Ileum (tissue), 1 donor: ENCODE measurements around a stretch of chr2.

GRCh38 chr2:171490312-171491072 lies 31.8 kb upstream of the CYBRD1 start:
- PRO-cap = unidirectional peak, plus-strand start at chr2:171490874; unidirectional peak, plus-strand start at chr2:171490911

DNA sequence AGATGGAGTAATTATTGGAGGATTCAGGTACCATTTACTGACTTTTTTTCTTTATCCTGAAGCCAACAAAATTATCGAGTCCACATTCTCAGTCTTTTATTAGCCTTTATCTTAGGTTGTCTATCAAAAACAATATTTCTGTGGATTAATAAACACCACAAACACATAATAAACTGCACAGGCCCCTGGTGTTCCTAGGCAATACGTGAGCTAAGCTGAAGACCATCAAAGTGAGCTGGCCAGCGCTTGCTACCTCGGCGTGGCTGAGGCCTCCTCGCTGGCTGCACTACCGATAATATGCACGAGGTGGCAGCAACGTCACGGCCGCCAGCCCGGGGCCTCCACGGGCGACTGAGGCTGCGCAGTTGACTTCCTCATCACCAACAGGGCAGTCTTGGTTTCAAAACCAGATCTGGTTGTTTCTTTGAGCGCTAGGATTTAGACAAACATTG lies 51.7 kb downstream of the CYBRD1 start:
- PRO-cap = no peak

DNA sequence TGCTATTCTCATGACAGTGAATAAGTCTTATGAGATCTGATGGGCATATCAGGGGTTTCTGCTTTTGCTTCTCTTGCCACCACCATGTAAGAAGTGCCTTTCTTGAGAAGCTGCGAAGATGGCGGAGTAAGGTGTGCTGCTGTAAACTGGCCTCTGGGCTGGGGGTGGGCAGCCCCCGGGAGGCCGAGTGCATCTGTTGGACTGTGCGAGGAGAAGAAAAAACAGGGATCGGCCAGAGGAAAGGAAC lies 62.2 kb upstream of the DLX2 start:
- PRO-cap = no peak

DNA sequence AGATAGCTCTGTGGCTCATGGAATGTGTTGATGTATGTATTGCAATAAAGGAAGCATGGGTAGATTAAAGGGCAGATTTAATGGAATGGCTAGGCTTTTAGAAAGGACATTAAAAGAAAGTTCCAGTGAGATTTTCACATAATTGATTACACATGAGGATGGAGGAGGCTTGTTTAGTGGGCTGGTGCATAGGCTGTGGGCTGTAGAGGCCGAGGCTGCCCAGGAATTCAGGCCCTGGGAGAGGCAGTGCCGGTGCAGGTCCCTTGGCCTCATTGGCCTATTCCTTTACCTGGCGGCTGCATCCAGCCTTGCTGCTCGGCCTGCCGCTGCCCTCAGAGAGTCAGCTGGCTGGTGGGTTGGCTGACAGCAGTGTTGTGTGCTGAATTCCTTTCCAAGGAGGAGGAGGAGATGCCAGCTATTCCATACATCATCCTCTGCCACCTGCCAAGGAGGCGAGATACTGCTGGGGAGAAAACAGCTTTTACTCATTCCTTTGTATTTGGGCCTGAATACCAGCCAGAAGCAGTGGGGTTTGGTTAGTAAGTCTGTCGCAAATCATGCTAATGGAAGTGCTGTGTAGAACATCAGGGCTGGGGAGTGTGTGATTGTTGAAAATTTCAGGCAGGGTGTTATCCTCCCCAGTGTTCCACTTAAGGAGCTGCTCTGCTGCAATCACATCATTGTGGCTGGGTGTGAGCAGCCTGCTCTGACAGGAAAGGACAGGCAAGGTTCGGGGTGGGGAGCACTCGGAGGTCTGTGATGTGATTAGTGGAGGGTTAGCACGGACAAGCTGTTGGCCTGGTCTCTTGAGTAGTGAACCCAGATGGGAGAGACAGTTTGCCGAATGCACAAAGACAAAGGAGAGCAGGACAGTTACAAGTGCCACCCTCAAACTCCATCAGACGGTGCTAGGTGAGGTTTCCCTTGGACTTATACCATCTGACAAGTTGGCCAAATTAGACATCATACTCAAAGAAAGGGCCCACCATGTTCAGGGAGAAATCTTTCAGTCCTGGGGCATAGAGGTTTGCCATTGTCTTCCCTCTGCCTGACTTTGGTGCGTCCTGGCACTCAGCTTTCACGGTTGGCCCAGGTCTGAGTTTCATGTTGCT lies 128.2 kb upstream of the DLX2 start:
- PRO-cap = no peak

DNA sequence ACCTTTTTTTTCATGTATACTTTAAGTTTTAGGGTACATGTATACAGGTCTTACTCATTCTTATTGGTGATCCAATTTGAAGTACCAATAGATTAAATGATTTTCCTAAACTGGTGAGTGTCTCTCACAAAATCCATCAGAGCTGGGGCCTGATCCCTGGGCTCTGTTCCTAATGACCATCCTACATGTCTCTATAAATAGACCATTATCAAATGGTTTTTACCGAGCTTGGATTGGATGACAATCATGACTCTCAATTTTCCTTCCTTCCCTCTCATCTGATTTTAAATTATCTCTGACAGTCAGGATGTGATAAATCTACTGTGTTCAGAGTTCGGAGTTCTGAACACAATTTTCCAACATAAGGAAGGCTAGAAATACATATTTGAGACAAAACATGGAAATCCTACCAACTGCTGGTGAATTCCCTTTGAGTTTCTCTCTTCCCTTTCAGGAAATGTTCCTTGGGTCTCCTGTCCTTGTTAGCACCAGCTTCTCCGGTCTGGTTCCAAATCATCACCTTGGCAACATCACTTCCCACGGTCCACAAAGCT lies 139.8 kb upstream of the ITGA6 start:
- PRO-cap = no peak

DNA sequence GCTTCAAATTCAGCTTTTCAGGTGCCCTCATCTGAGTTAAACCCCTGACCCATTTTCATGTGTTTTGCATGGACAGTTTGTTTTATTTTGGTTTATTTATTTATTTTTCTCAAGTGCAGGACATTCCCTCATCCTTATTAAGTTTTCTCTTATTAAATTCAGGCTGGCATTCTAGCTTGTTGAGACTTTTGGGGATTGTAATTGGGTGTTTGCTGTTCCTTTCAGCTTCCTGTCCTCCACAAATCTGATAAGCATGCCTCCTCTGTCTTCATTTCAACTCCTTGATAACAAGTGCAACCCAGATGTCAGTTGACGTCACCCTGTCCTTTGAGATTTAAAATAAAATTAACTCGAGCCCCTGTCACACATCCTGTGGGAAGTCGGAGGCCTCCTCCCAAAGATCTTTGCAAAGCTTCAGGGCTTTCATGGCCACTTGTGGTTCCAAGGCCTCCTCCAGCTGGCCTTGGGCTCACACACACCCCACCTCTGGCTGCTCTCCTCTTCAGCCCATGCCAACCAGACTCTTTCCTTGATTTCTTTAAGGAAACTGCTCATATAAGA lies 70.0 kb upstream of the ITGA6 start:
- PRO-cap = no peak

DNA sequence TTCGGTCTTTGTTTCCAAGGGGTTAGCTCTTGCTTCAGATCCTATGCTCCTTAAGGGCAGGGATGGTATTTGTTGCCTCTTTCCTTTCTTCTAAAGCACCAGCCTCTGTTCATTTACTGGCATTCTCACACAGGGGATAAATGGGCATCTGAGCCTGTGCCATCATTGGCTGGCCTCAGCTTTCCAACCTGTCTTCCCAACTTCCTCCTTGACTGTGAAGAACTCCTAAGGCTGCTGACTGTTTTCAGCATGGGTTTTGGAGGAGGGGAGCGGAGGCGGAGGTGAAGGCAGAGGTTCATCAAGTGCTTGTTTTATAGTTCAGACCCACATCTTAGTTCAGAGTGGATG lies 30.4 kb upstream of the ITGA6 start:
- PRO-cap = no peak

DNA sequence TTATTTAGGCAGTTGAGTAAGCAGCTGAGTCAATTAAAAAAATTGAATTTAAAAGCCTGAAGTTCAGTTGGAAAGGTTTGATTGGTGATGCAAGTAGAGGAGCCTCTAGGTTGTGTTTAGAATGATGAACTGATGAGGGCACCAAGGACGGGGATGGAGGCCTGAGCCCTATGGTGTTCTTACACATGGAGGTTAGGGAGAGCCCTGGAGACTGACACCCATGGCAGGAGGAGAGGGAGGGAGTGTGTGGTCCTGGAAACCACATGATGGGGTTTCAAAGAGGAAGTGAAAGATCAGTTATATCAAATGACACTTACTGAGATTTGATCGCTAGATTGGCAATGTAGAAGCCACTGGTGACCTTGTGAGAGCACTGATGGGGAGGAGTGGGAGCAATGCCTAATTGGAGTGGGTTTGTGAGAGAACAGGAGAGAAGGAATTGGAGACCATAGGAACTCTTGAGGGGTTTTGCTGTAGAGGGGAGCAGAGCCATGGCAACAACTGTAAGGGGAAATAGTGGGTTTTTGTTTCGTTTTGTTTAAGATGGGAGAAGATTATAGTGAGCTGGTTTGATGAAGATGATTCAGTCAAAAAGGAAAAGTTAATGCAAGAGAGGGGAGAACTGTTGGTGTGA lies 10.3 kb downstream of the ITGA6 start:
- PRO-cap = no peak

DNA sequence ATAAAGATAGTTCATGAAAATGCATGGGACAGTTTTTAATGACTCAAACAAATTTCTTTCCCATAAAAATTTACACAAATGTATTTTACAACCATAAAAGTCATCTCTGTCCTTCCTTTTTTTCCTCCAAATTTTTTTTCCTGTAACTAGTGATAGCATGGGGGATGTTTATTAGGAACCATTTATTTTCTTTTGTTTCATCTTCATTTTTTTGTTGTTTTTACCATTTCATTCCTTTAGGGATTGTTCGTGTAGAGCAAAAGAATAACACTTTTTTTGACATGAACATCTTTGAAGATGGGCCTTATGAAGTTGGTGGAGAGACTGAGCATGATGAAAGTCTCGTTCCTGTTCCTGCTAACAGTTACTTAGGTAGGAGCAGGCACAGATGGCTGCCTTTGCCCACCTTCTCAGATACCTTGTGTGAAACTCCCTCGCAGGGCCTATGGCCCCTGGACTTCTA lies 43.4 kb downstream of the ITGA6 start:
- PRO-cap = no peak

DNA sequence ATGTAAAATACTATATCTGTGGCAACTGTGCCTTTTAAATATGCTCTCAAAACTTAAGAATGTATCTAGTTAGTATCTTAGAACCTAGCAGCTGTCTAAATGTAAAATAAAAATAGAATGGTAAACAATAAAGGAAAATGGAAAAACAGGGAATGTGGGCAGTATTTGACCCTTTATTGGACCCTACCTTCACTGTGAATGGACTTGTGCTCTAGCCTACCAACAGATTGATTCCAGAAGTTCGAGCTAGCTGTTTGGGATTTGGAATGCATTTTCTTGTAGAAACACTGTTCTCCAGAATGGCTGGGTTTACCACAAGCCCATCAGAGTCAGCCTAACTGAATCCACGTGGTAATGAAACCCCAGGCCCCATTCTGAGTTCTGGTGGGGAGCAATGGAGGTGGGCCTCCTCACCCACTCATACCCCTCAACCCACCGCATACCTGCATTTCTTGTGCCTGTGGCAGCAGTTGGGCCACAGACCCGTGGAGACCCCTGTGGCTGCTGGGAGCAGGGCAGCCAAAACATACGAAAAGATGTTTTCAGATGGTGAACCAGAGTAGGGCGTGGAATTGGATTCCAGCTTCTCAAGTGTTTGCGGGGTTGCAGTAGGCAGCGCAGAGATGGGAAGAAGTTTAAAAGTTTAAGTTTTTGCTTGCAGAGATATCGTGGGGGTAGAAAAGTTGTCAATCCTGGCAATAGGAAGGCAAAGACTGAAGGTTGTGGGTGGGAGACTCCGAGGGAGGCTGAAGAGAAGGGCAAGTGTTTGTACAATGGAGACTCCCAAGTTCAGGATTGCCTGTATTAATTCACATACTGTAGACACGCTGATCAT lies 50.9 kb downstream of the ITGA6 start:
- PRO-cap = no peak

GRCh38 chr2:172482714-172483340 lies 55.4 kb downstream of the ITGA6 start:
- PRO-cap = no peak

- PRO-cap = no peak
These were observed 59.8 kb upstream of the PDK1 start for GRCh38 chr2:172496070-172496511.

DNA sequence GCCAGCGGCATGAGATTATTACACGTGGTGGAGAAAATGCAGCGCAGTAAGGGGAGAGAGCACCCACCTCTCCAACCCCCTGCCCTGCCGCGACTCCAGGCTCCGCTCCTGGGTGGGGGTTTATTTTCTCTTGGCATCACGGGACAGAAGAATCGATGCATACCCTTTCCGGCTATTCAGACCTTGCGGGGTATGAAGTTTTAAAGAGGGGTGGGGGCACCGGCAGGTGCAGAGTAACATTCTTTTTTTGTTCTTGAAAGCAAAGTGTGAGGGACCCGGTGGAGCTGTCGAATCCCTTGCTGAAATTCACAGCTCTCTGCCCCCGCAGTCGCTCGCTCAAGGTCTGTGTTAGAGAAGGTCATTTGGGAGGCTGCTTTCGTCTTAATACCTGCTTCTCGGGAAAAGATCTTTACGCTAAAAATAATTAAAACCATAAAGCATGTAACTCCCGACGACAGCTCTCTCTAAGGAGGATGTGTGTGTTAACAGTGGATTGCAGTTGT lies 642 bp downstream of the RAPGEF4 start:
- PRO-cap = no peak

DNA sequence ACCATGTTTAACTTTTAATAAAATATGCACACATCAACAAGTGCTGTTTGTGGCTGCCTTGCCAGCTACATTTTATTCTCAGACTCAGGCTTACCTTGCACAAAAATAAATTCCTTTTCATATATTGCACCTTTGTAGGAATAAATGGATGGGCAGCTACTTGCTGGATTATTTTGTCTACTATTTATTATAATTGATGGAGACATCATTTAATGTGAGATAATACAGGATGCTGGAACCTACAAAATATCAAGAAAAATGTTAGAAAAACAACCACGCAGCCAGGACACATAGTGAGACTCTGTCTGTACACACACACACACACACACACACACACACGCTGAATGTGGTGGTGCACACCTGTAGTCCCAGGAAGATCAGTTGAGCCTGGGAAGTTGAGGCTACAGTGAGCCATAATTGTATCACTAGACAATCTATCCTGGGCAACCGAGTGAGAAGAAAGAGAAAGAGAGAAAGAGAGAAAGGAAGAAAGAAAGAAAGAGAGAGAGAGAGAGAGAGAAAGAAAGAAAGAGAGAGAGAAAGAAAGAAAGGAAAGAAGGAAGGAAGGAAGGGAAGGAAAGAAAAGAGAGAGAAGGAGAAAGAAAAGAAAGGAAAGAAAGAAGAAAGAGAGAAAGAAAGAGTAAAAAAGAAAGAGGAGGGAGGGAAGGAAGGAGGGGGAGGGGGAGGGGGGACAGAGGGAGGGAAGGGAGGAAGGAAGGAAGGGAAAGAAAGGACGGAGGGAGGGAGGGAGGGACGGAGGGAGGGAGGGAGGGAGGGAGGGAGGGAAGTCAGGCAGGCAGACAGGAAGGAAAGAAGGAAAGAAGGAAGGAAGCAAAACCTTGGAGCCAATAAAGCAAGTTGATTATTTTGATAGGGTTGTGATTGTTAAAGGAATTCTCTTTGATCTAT lies 150.1 kb upstream of the MAP3K20 start:
- PRO-cap = no peak

DNA sequence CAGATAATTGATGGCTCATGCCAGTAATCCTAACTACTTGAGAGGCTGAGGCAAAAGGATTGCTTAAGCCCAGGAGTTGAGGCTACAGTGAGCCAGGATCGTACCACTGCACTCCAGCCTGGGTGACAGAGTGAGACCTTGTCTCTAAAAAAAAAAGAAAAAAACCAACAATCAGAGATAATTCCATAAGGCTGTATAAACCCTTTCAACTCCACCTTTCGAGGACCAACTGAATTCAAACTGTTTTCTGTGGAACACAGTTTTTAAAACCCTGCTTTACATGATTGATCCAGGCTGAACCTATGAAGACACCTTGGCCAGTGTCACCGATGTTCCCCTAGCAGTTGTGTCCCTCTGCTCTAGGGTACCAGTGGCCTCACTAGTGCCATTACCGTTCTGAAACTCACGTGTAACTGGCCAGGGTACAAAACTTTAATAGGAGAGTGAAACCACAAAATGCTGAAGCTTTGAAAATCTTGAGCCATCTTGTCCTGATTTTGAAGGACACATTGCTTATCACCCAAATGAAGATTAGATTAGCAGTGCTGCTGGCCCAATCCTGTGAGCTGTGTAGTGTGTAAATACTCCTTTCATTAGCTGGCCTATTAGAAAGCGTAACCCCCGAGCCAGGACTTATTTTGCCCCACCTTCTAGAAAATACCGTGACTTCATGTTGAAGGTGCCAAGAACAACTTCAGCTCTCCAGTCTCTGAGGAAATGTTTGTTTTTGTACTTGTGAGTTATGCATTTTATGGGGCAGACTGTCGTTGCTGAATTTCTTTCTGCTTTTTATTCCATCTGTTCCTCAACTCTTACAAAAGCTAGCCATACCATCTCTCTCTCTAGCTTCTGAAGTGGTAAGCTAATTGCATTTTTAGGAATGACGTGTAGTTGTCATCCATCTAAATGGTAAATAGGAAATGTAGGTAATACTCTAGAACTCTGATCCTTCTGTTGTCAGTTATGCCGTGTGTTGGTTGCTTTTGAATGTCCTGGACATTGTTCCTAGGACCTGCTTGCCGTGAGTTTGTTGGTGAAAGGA lies 147.8 kb upstream of the MAP3K20 start:
- PRO-cap = no peak

DNA sequence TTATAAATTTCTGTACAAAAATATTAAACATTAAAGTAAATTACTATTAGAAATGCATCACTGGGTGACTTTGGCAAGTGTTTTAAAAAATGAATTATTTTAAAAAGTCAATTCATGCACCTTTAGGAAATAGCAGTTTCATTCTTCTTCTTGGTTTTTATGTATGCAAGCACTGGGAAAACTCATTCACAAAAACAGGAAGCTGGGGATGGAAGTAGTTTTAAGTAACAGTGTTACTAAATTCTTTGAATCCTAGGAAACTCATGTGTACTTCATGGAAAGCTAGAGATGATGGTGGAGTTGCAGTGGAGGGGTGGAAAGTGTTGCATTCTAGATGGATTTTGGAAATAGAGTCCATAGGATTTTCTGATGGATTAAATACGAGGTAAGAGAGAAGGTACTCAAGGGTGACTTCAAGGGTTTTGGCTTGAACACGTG lies 142.7 kb upstream of the MAP3K20 start:
- PRO-cap = no peak

- PRO-cap = no peak
These were observed 108.1 kb upstream of the MAP3K20 start for GRCh38 chr2:172967603-172967864.

GRCh38 chr2:173022043-173022368 lies 53.6 kb upstream of the MAP3K20 start:
- PRO-cap = no peak

GRCh38 chr2:173077659-173078294 lies 2.1 kb downstream of the MAP3K20 start:
- PRO-cap = no peak

DNA sequence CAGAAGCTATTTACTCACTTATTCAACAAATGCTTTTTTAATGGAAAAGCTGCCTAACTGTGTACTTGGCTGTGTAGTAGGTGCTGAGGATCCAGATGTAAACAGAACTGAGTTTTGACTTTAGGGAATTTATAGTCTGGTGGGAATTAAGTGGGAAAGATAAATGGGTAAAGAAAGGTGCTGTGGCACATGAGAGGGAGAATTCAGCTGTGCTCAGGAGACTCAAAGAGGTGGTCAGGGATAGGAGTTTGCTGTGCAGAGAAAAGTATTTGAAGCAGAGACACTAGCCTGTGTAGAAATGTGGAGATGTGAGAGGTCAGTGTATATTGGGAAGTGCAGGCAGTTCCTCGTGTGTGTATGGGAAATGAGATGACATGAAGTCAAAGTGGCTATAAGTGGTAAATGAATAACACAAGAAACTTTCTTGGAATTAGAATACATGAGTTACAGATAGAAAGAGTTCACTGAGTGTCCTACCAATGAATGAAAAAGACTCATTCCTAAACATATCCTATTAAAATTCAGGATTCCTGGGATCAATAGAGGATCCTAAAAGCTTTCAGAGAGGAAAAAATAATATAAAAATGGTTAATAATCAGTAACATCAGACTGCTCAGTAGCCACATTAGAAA lies 11.5 kb downstream of the MAP3K20 start:
- PRO-cap = no peak